Cardiac ventricle fibroblast (primary cell): ENCODE measurements around a stretch of chr2.

GRCh38 chr2:143434635-143435794, 305.8 kb downstream of the ARHGAP15 start:
- RAMPAGE, long total RNA = no peak

GRCh38 chr2:144399142-144399352, 66.7 kb upstream of the GTDC1 start:
- RAMPAGE, long total RNA = no peak

DNA sequence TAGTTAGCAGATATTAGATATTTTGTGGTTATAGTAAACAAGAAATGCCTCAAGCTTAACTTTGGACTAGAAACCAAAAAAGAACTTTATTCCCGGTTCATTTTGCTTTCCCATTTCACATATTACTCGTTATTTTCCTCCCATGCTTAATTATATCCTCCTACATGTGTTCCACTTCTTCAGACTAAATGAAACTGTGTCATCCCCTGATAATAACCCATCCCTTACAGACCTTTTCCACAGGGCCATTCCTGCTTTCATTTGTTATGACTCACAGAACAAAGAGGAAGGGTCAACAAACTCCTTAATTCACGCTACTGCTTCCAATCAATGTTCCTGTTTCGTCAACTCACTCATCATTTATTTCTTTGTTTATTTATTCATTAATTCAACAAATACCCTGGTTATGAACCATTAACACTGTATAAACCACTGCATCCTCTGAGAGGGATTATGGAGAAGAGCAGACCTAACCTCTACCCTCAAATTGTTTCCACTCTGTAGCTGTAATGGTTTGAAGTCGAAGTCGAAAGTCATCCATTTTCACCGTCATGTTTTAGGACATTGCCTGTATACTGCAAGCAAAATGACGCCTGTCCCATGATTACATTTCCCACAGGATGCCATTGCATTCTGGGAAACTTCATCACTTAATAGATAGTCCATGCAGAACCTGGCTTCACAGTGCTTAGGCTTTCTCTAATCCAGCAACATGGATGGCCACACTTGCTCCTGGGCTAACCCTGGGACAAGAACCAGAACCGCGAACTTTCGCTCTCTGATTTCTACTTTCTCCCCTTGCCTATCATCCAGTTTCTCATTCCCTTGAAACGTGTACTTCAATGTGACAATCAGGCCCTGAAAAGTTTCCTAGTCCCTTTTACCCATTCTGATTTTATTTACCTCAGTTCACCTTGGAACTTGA, 83.3 kb upstream of the GTDC1 start:
- RAMPAGE, long total RNA = no peak

GRCh38 chr2:144443630-144443835, 76.4 kb downstream of the ZEB2 start:
- RAMPAGE, long total RNA = no peak

- RAMPAGE, long total RNA = no peak
Observed at GRCh38 chr2:144444702-144445214, 75.2 kb downstream of the ZEB2 start.

DNA sequence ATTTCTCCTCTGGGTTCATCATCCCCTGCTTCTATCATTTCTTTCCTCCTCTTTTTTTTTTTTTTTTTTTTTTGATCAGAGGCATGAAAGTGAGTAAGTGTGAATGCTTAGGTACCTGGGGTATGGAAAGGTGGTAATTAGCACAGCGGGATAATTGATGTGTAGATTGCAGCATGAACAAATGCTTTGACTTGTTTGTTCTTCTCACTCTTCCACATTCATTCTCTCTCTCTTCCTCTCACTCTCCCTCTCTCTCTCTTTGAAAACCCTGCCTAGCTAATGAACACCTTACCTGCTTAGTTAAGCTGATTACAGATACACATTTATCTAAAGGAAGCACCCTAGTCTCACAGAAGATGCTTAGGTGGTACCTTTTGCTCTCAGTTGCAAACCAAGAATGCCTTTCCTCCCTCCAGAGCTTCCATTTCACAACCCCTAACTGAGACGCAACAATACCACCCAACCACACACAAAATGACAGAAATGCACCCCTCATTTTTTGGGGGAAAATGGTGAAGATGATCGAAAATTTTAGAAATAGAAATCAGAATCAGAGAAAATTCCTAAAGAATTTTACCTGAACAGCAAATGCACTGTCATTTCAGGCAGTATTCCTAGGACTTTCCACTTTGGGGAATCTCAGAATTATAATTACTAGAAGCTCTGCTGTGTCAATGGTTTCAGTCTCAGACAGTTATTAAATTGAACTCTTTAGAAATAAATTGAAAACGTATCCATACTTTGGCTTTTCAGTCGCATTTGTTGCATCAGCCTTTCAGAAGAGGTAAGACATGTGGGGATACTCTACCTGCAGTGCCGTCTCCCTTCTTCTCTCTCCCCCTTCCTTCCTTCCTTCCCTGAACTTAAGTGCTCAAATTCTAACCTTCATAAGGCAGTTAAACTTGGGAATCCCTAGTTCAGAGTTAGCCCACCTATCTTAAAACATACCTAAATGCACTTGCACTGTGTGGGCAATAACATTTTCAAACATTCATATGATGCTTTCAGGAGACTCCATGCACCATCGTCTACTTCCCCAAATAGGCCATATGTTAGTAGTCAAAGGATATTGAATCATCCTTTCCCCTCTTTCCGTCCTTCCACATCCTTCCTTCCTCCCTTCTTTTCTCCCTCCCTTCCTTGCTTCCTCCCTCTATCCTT, 74.3 kb downstream of the ZEB2 start:
- RAMPAGE, long total RNA = no peak

- RAMPAGE, long total RNA = no peak
Observed at GRCh38 chr2:144454462-144455532, 65.1 kb downstream of the ZEB2 start.

DNA sequence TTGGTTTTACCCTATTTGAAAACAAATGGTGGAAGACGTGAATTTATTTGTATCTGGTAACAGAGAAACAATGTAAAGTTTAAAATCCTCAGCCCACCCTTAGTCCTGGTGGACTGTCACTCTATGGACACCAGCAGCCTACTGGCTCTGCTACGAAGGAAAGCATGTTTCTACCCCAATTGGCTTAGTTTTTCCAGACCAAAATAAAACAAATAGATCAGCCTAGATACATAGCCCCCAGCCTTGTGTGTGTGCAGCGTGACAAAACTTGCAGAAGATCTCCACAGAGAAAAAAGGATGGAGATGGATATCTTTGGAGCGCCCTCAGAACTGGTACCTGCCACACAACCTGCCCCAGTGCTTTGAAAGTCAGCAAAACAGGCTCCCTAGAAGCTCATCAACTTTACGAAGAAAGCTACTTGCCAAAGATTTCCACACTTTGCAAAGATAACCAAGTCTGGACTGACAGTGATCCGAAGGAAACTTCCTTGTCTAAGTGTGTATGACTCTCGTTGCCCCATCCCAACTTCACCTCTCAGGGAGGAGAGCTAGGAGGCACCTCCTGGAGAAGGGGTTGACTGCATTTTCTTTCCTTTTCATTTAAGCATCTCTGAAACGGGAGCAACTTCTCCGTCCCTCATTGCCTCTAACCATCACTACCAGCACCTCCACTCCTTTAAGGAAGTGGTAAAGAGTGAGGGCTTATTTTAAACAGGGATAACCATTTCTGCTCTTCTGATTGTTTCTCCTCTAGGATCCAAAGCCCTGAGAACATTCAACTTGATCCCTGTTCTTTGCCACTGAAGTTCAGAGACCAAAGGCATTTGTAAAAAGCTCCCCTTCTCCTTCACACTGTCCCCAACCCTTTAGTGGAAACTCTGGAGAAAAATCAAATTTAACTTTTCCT, 7.1 kb downstream of the ZEB2 start:
- RAMPAGE, long total RNA = no peak

GRCh38 chr2:144642944-144643170, 122.9 kb upstream of the ZEB2 start:
- RAMPAGE, long total RNA = no peak

- RAMPAGE, long total RNA = no peak
Observed at GRCh38 chr2:144659528-144660252, 139.8 kb upstream of the ZEB2 start.

GRCh38 chr2:145692787-145693492, 1173.0 kb upstream of the ZEB2 start:
- RAMPAGE, long total RNA = no peak

GRCh38 chr2:148262728-148263706, 242.1 kb downstream of the MBD5 start:
- RAMPAGE, long total RNA = no peak

DNA sequence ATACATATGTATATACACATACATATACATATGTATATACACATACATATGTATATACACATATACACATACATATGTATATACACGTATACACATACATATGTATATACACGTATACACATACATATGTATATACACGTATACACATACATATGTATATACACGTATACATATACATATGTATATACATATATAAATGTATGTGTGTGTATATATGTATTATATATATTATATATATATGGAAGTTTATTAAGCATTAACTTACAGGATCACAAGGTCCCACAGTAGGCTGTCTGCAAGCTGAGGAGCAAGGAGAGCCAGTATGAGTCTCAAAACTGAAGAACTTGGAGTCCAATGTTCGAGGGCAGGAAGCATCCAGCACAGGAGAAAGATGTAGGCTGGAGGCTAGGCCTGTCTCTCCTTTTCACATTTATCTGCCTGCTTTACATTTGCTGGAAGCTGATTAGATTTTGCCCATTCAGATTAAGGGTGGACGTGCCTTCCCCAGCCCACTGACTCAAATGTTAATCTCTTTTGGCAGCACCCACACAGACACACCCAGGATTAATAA, 299.0 kb upstream of the EPC2 start:
- RAMPAGE, long total RNA = no peak

- RAMPAGE, long total RNA = no peak
Observed at GRCh38 chr2:148509281-148509837, 135.2 kb upstream of the EPC2 start.

DNA sequence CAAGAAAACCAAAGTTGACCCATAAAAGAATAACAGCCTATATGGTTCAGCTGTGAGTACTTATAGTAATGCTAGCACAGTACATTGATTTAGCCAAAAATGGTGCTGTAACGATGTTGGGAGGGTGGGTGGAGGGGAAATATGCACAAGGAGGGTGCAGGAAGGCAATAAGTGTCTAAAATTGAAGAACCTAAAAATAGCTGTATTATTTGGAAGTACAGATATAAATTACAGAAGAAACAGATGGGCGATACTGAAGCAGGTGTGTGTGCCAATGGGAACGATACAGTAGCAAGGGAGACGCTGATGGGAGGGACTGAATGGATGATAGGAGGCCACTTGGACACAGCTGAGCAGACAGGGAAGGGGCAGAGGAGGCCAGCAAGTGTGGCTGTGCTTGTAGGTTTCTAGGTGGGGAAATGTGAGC, 92.0 kb upstream of the EPC2 start:
- RAMPAGE, long total RNA = no peak

DNA sequence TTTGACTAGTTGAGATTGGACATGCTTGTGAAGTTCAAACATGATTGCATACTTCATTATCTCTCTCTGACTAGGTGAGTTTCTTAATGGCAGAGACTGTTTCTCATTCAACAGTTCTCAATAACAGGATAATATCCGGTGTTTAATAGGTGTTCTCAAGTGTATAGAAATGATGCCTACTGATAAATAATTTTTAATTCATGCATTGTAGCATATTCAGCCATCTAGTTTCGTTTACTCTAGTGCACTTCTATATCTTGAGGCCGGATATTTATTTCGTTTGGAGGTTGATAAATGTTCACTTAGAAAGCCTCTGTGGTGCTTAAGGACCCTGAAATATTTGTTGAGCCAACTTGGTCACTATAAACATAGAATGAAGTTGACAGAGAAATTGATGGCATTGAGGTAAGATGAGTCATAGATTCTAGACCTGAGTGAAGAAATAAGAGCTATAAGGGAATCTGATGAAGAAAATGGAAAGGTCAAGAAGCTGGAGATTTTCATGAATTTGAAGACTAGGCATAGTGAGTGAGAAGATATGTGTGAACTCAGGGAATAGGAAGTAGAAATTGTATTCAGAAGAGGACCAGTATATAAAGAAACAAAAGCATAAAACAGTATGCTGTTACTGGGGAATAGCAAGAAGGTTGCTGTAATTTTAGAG, 35.8 kb downstream of the EPC2 start:
- RAMPAGE, long total RNA = no peak

- RAMPAGE, long total RNA = no peak
Observed at GRCh38 chr2:148815120-148815319, 60.0 kb upstream of the KIF5C start.

GRCh38 chr2:149005513-149006282, 32.8 kb upstream of the LYPD6B start:
- RAMPAGE, long total RNA = no peak

- RAMPAGE, long total RNA = no peak
Observed at GRCh38 chr2:150141091-150142026, 346.1 kb downstream of the RND3 start.

DNA sequence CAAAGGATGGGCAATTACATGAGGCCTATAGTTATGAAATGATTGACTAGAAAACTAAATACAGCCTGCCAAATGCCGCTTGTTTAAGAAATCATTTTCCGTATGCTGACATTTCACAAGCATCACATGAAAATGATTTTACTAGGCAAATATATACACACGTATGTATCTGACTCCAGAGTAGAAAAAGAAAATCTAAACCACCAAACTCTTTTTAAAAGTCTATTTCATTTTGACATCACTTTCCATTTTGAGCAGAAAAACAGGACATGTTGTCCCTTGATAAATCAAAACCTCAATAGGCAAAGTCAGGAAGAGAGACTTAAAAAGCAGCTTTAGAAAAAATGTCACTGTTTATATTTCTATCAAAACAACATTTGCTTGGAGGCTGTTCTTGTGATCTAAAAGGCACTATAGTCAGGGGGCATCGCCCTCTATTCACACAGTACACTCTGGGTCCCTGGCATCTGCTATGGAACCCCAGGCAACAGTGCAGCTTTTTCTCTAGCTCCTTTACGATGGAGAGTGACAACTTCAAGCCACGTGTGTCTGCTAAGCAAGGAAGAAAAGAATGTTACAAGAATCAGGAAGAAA, 11.4 kb downstream of the RND3 start:
- RAMPAGE, long total RNA = no peak